Mesothelial cell of epicardium (in vitro differentiated cells): ENCODE measurements around a stretch of chr1.

DNA sequence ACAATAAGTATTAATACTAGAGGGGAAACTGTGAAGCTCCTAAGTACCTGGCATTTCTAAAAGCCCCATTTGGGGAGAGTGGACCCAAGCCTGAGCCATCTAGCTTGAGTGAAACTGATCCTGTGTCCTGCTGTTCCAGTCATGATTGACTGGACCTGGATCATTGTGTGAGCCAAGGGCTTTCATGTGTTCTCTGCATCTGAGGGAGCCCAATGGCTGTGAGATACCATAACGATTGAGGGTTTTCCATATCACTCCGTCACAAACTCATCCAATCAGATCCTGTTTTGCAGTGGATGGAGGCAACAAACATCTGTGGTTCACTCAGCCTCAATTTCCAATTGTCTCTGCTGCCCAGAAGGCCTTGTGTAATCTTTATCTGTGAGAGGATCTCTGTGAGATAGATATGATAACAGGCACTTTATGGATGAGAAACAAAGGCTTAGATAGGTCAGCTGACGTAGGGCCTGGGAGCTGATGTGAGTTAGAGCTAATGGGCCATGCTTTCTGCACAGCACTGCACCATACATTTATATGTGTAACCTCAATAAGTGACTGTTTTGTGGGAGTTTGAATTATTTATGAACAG is 3.3 kb upstream of the MTARC1 start:
- PRO-cap, result no peak

DNA sequence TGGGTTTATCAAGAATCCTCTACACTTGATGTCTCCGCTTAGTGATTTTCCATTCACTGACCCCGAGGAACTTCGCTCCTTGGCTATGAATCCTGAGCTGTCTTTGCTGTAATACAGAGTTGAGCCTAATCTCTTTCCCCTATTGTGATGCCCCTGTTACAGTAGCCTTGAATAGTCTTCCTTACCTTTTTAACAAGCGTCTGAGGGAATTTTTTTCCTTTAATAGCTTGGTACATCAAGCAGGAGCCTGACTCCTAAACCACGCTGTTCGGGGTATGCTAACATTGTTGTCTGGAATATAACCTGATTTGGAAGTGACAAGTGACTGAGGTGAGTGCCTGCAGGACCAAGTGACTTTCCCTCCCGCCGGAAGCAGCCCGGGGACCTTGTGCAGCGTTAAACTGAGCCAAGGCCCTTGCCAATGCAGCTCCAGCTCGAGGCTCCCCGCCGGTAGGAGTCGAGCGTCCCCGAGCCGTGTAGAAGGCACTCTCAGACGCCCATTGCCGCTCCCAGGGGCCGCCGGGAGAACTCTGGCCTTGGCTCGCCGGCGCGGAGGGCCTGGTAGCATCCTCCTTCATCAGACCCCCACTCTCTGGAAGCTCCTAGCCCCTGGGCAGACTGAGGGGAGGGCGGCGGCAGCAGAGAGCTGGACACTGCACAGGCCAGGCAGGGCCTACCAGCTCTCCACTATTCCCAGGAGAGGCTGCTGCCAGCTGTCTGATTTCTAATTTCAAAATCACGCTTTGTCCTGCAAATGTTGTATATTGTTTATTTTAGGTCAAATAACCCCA is 668 bp upstream of the MTARC1 start:
- PRO-cap, result no peak

GRCh38 chr1:220874054-220874406 is 5.2 kb upstream of the HLX start:
- PRO-cap, result no peak

- PRO-cap, result no peak
Measured at GRCh38 chr1:220886357-220887108, 7.3 kb downstream of the HLX start.

- PRO-cap, result no peak
Measured at GRCh38 chr1:221714231-221714971, 27.5 kb downstream of the DUSP10 start.

DNA sequence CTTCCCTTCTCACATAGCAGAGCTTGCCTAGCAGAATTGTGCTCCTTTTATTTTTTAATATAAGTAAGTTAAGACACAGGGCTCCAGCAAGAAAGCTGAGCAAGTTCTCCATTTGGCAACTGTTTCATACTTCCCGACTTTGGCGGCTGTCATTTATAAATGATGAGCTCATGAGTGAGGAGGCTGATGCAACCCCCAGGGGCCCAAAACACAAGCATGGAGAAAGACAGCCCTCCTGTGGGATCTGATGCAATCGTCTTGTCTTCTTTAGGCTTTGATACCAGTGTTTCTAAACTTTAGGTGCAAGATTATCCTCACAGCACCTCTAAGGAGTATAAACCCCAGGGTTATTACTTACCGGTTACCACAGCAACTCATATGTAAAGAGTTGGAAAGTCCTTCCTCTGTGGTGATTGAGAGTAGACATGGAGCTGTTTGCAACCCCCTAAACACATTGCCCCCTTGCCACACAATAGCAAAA is 92.5 kb downstream of the HHIPL2 start:
- PRO-cap, result no peak

DNA sequence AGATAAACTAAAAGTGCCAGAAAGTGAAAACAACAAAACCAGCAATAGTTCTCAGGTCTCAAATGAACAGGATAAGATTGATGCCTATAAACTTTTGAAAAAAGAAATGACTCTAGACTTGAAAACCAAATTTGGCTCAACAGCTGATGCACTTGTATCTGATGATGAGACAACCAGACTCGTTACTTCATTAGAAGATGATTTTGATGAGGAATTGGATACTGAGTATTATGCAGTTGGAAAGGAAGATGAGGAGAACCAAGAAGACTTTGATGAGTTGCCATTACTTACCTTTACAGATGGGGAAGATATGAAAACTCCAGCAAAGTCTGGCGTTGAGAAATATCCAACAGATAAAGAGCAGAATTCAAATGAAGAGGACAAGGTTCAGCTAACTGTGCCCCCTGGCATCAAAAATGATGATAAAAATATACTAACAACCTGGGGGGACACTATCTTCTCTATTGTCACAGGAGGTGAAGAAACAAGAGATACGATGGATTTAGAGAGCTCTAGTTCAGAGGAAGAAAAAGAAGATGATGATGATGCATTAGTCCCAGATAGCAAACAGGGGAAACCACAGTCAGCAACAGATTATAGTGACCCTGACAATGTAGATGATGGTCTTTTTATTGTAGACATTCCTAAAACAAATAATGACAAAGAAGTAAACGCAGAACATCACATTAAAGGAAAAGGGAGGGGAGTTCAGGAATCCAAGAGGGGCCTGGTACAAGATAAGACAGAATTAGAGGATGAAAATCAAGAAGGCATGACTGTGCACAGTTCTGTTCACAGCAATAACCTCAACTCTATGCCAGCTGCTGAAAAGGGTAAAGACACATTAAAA is 10.3 kb downstream of the MIA3 start:
- PRO-cap, result no peak

GRCh38 chr1:222628775-222629418 is 11.0 kb downstream of the MIA3 start:
- PRO-cap, result no peak

- PRO-cap, result no peak
Measured at GRCh38 chr1:222654247-222654618, 36.3 kb downstream of the MIA3 start.

- PRO-cap, result no peak
Measured at GRCh38 chr1:222654894-222655548, 37.1 kb downstream of the MIA3 start.

GRCh38 chr1:222669169-222669761 is 43.0 kb downstream of the AIDA start:
- PRO-cap, result no peak

- PRO-cap, result no peak
Measured at GRCh38 chr1:222857133-222857526, 42.3 kb downstream of the DISP1 start.

DNA sequence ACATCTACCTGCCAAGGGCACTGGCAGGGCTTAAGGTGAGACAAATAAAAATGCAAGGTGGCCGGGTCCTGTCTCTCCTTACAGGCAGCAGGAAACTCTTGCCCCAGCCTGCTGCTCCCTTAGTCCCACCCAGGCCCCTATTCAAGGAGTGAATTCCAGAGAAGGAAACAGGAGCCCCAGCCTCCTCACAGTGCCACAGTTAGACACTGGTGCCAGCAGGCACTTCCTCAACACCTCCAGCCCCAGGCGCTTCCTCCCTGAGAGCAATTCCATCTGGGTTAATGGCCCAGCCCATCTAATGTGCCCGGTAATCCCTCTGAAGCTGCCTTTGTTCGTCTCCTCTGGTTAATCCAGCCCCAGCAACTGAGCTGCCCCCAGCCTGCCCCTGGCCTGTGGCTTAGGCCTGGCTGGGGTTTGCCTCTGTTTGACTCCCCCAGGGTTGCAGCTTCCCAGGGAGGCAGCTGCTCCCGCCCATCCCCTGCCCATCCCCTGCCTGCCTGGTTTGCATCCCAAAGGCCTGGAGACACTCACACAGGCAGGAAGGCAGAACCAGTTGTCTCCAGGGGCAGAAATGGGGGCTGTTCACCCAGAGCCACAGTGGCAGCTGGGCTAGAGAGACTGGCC is 120.5 kb downstream of the TLR5 start:
- PRO-cap, result no peak

GRCh38 chr1:223046000-223046435 is 97.0 kb downstream of the TLR5 start:
- PRO-cap, result no peak

- PRO-cap, result no peak
Measured at GRCh38 chr1:223102918-223103787, 39.9 kb downstream of the TLR5 start.

GRCh38 chr1:223248310-223249293 is 105.6 kb upstream of the TLR5 start:
- PRO-cap, result no peak

GRCh38 chr1:223320167-223320470 is 43.9 kb downstream of the SUSD4 start:
- PRO-cap, result no peak

- PRO-cap, result no peak
Measured at GRCh38 chr1:223557908-223558465, 107.5 kb downstream of the CAPN8 start.

GRCh38 chr1:223622172-223623125 is 43.1 kb downstream of the CAPN8 start:
- PRO-cap, result no peak

DNA sequence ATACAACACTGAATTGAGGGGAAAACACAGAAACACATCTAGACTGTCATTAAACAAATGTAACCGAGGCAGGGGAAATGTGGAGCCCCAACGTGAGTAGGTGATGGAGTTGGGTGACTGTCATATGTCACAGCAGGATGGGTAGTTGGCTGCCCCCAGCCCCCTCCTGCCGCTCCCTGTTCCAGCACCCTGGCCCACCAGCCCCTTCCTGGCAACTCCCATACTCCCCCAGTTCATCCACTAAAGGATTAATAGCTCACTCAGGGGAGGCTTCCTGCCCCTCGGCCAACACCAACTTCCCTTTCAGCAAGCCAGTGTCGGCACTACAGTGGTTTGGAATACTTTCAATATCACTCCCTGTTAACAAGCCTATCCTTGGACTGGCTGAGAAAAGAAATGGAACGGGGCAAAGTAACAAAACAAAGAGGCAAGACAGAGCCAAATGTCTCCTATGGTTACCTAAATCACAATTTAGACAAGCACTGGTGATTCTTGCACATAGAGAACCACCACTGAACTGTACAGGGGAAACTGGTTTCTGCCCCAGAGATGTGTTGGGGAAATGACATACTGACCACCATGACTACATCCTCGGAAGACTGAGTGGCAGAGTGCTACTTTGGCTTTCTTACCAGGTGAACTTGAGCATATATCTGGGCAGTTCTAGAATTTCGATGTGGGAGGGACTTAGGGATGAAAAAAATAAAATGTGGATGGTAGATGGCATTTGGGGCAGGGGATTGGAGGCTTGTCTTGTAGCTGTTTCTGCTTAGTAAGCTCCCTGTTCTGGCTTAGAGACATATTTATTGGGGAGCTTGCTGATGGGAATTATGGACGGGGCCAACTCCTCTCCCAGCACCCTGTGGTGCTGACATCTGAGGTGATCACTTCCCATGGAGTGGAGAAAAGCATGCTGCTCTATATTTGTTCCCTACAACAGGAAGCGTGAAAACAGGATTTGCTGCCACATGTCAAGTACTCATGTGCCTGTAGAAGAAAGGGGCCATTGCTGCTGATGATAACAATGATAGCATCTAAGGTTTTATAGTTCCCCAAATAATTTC is 7.2 kb upstream of the CAPN2 start:
- PRO-cap, result no peak